H9 (cell line): ENCODE data around the gene APOH.

- PRO-cap, result no peak
Measured at GRCh38 chr17:64985177-64985547, 65.9 kb upstream of the LRRC37A3 start.

GRCh38 chr17:64998459-64998795 lies 58.1 kb downstream of the GNA13 start:
- PRO-cap, result no peak

DNA sequence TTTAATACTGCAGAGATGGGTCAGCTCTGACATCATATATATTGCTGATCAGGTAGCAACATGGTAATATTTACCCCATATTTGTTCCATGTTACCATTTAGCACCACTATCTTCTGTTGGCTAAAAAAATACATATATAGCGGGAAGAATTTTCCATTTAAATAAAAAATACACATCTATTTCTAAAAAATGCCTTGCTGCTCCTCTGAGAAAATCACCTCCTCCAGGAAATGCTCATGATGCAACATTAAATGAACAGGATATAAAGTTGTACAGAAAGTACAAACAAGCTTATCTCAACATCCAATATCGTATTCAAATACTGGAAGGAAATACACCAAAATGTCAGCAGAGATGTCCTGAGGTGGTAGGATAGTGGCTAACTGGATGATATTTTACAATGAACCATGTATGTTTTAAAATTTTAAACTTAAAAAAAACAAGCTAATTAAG lies 21.4 kb downstream of the GNA13 start:
- PRO-cap, result no peak

GRCh38 chr17:65035666-65035981 lies 20.9 kb downstream of the GNA13 start:
- PRO-cap, result no peak

DNA sequence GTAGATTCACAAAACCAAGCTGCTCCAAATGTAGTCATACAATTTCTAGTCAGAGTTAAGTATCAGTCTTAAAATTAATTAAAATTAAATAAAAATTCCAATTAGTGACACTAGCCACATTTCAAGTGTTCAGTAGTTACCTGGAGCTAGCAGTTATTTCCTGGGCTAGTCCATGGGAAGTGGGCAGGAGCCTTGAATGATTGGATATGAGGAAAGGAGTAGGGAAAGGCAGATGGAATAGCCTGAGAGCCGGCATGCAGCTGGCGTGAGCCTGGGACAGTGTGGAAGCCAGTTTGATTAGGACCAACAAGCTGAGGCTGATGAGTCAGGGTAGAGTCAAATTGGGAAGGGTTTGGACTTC lies 15.2 kb upstream of the GNA13 start:
- PRO-cap, result no peak

DNA sequence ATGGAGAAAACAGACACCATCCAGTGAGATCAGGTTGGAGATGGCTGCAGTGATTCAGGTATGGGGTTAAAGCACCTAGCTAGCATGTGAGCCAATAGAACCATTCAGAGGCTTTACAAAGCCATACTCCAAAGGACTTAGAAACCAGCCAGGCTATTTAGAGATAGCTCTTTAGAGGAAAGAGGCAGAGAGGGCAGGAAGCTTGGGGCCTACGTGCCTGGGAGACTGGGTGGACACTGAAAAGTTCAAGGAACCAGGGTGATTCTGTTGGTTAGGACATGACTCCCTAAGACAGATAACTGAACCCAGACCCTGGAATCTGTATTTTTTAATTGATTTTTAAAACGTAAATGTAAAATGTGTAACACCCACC lies 16.0 kb upstream of the GNA13 start:
- PRO-cap, result no peak

DNA sequence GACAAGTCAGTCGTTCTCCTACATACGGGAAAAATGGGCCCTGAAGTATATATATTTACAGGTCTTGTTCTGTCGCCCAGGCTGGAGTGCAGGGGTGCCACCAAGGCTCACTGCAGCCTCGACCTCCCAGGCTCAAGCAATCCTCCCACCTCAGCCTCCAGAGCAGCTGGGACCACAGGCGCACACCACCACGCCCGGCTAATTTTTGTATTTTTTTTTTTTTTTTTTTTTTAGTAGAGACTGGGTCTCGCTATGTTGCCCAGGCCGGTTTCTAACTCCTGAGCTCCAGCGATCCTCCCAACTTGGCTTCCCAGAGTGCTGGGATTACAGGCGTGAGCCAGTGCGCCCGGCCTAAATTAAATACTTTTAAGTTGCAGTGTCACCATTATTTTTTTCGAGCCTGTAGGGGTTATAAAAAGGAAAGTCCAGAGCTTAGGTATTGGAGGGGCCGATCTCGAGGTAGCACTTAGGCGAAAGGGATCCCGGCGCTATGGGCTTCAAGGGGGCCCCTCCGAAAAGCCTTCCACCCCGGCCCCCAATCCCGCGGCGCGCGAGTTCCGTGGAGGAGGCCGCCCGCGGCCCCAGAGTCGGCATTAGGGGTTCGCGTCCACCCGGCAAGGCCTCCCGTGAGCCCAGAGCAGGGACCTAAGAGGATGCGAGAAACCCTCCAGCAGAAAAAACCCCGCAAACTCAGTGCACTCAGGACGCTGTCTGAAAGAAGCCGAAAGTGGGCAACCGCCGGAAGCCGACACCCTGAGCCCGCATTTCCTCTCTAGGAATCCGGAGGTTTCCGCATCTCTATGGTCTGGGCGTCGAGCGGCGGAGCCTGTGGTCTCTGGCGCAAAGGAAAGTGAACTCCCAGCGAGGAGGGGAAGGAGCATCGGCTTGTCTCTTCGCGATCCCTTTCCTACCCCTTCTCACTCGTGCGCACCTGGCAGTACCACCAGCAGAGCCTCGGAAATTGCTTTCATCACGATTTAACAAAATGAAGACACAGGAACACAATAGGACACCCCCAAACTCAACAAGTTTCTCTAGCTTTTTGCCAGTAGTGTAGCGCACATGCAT lies 14.2 kb upstream of the RGS9 start:
- PRO-cap, result bidirectional peak, plus-strand start at position 465 of the sequence, minus-strand start at position 476 of the sequence; bidirectional peak, plus-strand start at position 843 of the sequence, minus-strand start at position 709 of the sequence

DNA sequence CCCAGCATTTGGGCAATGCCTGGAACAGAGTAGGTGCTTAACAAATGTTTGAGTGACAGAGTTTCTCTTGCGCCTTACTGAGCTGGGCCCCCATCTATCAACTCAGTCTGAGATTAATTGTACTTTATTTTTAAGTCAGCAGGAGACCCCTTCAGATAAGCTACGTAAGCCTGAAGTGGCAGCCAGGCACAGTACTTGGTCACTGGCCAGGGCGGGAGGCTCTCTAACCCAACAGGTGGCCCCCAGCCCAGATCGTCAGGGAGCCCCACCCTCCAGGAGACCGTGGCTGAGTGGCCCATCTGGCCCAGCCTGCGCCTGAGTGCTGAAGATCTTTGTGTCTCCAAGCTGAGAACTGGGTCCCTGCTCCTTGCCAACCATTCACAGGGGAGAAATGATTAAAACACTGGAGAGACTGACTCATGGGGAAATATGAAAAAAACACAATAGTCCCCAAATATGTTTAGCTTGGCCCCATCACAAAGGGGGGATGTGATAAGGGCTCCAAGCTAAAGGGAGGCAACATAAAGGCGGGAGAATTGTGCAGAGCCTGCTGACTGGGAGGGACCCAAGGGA lies 75.6 kb downstream of the AXIN2 start:
- PRO-cap, result no peak

DNA sequence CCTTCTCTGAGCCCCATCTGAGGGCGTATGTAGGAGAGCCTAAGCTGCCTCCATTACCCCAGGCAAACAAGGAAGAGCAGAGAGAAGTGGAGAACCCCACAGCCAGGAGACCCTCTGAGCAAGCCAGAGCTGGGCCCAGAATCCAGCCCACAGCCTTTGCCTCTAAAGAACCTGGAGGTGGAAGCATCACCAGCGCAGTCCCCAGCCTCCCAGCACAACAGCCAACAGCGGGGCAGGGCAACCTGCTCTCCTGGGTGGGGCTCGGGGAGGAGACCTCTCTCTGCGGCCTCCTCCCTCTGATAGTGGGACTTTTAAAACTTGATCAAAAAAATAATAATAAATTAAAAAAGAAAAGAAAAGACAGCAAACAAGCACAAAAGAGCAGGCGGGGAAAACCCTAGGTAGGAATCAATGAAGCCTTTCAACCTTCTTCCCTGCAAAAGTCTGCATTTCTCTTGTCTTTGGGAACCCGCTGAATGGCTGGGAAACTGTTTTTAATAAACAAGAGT lies 45.9 kb downstream of the AXIN2 start:
- PRO-cap, result no peak

GRCh38 chr17:65529615-65530885 lies 31.4 kb downstream of the AXIN2 start:
- PRO-cap, result no peak

GRCh38 chr17:65531186-65532013 lies 30.0 kb downstream of the AXIN2 start:
- PRO-cap, result no peak

DNA sequence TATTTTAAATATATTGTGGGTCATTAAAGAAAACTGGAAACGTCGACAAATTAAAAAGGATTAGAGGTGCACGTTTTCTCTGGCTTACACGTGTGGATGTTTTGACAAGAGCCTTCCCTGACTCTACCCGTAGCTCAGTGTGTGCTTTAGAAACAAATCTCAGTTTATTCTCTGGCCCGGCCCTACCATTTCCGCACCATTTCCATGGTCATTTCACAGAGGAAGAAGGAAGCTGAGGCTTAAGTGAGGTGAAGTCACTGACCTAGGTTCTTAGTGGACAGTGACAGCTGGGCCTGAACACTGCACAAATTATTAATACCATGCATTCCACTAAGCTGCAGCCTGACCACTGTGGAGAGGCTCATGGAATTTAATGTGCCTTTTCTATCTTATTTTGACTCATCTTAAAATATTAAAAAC lies 990 bp downstream of the CEP112 start:
- PRO-cap, result no peak

GRCh38 chr17:66223348-66223981 lies 5.8 kb downstream of the APOH start:
- PRO-cap, result no peak

GRCh38 chr17:66229168-66229965 lies at the start of gene APOH:
Gene APOH (minus strand): TSS chr17:66229415.
- PRO-cap, result no peak

GRCh38 chr17:66374838-66375706 lies 72.7 kb downstream of the PRKCA start:
- PRO-cap, result no peak

GRCh38 chr17:66415329-66415837 lies 113.0 kb downstream of the PRKCA start:
- PRO-cap, result no peak

- PRO-cap, result no peak
Measured at GRCh38 chr17:66507534-66507893, 205.1 kb downstream of the PRKCA start.

GRCh38 chr17:66789834-66790725 lies 44.8 kb upstream of the CACNG5 start:
- PRO-cap, result no peak

- PRO-cap, result no peak
Measured at GRCh38 chr17:66804187-66804762, 30.6 kb upstream of the CACNG5 start.

GRCh38 chr17:66964789-66965941 lies 658 bp downstream of the CACNG4 start:
- PRO-cap, result bidirectional peak, plus-strand start at chr17:66965232, minus-strand start at chr17:66965005